Glomerular endothelial cell (primary cell): ENCODE measurements around a stretch of chr3.

DNA sequence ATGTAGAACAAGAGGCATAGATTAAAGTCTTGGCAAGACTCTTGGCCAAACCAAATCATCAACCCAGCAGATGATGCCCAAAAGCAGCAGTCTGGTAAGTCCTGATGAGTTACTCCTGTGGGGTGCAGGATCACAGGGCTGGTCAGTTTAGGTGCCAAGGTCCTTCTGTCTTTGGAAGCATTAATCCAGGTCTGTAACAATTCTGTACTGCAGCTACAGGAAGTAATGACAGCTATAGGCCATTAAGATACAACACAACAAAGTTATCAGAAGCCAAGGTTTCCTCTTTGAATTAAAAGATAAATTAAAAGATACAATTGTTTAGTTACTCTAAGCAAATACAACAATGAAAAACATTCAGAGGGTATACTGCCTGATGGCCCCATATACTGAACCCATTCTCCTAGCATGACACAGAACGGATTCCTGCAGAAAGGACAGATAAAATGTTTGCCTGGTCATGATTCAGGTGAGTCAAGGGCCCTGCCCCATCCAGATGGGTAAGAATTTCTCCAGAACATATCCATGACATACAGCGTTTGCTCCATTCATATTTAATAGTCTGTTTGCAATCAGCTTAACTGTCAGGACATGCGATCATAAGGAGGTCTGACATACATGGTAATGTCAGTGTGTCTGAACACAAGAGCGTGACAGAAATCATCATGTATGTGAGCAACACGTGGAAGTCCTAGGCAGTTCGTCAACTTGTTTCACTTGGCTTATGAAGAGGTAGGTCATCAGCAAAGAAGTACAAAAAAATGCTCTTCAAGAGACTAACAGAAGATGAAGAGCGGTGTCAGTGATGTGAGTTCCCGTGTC, 8.7 kb downstream of the TMEM41A start:
- RAMPAGE, long total RNA, result no peak

DNA sequence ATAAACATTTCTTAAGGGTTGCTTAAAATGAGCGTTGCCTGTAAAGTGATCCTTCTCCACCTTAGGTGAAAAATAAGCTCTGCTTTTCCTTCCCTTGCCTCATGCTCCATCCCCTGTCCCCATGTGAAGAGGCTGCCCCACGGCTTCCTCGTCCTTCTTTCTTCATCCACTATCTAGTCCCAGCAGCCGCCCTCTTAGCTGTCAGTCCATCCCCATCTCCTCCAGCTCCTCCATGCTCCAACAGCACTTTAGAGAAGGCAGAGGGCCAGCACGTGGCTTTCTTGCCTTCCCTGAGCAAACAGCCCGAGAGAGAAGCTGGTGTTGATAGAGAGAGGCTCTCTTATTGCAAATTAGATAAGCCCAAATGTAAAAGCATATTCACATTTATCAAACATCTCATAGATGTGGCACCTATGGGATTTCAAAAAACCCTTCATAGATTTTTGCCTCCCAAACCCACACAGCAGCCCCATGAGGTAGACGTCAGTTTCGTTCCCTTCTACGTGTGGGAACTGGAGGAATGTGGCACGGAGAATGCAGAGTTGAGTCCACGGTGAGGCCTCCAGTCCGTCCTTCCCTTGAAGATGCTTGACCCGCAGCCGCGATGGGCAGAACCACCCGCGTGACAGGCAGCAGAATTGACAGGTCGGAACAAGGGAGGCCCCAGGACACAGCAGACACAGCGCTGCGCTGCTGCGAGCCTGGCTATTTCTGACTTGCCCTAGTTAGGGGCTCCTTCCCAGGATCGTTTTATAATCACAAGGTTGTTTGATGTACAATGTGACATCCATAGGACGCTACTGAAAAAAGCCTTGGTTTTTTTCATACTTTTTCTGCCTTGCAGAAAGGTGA, 9.3 kb upstream of the TMEM41A start:
- RAMPAGE, long total RNA, result no peak

DNA sequence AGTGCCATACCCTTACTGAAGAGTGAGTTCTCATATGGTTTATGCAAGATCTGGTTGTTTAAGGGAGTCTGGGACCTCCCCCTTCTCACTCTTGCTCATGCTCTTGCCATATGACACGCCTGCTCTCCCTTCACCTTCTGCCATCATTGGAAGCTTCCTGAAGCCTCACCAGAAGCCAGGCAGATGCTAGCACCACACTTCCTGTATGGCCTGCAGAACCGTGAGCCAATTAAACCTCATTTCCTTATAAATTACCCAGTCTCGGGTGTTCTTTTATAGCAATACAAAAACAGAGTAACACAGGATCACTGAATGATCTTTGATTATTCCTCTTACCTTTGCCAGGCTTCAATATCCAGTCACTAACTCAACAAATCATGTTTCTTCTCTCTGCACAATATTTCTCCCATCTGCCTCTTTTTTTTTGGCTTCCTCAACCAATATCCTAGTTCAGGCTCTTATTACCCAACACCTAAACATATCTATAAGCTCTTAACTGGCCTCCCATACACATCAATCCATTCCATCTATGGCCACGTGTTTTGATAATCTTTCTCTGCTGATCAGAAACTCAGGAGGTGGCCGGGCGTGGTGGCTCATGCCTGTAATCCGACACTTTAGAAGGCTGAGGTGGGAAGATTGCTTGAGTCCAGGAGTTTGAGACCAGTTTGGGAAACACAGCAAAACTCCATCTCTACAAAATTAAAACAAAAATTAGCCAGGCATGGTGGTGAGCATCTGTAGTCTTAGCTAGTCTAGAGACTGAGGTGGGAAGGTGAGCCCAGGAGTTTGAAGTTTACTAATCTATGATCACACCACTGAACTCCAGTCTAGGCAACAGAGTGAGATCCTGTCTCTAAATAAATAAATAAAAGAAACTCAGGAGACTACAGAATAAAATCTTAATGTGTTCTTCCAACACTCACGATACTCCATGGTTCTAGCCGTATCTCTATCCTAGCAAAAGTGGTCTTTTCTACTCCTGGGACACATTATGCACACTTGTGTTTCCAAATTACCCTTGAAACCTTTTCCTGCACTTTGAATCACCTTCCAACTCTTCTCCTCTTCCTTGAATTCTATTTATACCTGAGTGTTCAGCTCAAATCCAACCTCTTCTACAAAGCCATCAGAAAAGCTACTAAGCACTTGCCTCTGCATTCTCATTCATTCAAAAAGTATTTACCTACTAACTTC, 68.3 kb downstream of the IGF2BP2 start:
- RAMPAGE, long total RNA, result no peak

DNA sequence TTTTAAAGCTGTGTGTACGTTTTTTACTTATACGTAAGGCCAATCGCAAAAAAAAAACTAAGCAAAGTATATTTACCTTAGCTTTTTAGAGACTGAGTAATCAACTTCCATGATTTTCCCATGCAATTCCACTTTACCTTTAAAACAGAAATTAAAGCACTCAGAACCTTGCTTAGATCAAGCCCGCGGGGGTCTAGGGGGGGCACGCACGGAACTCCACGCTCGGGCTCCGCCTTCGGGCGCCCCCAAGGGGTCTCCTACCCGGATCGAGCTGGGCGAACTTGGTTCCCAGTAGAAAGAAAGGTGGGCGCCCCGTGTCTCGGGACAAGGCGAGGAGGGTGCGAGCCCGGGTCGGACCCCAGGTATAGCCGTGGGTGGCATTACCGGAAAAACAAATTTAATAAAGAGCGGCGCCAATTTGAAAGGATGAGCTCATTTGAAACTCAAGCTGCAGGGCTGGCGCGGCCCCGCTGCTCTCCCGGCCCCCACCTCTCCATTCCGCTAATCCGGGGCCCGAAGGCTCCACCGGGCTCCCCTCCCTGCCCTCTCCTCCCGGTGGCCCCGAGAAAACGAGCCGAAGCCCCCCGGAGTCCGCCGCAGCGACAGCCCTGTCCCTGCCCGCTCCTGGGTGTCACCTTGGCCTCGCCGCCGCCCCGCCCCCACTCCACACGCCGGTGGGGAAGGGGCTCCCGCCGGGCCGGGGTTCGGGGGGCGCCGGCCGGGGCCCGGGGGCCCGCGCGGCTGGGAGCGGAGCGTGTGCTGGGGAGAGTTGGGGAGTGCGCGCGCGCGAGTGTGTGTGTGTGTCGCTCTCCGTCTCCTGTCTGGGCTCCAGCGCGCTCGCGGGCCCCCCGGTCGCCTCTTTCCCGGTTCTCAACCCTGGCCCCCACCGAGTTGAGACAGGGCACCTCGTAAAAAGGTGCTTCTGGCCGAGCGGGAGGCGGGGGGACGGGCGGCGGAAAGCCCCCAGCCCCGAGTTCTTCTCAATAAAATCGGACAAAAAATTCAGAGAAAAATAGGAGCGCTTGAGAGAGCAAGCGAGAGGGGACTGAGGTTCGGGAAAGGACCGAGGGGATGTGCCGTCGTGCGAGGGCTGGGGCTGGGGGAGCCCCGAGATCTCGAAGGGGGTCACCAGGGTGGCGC, 1.4 kb downstream of the IGF2BP2 start:
- RAMPAGE, long total RNA, result no peak

DNA sequence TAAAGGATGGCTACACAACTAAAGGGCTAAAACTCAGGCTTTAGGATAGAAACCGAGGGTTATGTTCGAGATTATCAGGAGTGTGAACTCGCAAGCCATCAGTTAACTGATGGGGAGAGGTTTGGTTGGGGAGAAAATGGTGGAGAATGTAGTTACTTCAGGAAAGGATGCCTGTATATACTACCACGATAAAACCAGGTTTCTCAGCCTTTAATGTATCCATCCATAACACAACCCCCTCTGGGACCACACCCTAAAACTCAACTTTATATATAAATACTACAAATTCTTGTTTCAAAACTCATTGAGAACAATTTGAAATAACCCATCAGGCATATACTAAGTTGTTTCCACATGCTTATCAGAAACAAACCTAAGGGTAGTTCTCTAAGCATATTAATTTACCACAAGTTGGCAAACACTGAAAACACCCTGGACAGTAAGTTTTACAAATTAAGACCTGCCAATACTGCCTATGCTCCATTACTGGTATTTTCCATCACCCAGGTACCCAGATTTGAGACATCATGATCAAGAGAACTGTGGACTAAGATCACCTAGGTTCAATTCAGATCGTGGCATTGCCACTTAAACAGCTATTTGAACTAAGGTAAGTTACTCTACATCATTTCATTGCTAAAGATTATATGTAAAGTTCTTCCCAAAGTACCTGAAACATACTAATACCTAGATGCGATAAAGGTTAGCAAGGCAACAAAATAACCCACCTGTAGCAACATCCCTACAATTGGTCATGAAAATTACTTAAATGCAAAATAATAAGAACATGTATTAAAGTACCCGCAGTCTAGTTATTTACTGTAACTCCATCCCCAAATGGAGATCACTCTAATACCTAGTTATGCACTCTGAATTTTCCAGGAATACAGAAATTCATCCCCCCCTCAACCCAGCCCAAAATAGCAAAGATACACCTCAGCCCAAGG, 21.8 kb downstream of the TRA2B start:
- RAMPAGE, long total RNA, result no peak

DNA sequence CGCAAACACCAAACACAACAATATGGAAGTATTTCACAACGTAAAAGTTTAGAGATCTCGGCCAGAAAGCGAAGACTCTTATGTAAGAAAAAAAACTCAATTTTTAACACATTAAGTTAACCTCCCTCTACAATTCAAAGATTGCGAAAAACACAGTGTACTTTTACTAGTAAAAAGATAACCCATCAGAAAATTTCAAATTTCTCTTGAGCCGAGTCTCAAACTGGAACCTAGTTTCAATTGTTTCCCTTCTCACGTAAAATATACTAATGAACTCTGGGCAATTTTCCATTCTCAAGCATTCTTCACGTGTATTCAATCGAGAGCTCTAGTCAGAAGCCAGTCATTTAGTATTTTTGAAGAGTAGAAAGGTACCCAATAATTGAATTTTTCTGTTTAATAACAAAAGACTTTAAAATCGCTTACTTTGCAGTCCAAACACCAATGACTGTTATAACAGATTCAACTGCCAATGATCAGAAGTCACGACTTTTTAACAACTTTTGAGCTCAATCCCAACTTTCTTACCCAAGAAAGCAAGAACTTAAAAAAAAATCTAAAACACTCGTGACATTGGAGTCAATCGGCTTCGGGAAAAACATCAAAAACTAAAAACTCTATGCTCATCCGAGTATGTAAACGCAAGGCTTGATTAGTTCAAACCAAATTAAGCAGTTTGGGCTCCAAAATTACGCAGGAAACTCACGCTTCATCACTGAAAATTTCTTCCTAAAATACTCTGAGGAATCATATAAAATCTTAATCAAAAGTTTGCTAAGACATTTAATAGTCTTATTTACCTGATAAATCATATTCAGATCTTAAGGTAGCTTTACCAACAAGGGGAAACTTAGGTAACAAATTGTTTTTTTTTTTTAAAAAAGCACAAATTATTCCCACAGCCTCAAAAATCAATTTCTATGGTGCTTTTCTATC, 1.7 kb downstream of the TRA2B start:
- RAMPAGE, long total RNA, result no peak

- RAMPAGE, long total RNA, result no peak
These were observed 61.1 kb downstream of the ETV5 start for GRCh38 chr3:186047647-186048357.

- RAMPAGE, long total RNA, result no peak
These were observed 101.3 kb upstream of the ETV5 start for GRCh38 chr3:186210031-186210830.

DNA sequence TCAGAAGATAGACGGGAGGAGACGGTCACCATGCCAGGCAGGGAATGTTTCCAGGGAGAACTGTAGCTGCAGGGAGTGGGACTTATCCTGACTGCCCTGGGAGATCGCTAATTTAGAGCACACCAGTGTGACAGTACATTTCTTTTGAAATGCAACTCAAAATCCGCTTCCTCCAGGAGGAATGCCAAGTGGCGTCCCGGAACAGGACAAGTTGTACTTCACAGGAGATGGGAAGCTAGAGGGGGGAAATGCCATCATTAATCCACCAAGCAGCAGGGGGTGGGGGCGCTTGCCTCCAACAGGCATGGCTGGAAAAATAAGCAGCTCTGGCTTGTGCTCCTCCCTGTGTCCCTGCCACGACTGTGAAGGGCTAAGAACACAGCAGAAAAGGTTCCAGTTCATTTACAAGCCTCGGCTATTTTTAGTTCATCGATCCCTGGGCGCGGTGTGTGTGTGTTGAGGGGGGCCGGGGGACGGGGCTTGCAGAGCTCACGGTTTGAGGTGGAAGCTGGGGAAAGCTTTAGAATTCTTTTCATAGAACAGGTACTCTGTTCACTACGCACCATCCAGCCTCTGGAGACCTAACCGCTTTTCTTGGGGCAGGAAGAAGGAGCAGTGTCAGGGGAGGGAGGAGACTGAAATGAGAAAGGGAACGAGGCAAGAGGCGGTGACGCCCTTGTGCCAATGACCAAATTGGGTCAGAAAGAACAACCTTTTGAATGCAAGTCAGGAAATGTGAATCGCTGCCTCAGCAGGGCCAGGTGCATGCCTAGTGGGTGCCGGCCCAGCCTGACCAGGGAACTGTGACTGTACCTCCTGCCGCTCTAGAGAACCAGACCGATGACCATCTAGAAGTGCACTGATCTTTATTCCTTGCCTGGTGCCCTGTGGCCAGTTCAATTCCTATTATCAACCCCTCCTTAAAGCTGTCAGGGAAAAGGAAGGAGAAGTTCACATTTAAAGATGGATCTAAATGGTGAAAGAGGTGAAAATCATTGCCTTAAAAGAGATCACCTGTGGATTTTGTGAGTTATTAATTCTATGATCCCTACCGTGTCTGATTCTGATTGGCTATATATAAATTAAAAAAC, 51.9 kb upstream of the DGKG start:
- RAMPAGE, long total RNA, result no peak

GRCh38 chr3:186427490-186428076, 65.5 kb upstream of the DGKG start:
- RAMPAGE, long total RNA, result no peak

DNA sequence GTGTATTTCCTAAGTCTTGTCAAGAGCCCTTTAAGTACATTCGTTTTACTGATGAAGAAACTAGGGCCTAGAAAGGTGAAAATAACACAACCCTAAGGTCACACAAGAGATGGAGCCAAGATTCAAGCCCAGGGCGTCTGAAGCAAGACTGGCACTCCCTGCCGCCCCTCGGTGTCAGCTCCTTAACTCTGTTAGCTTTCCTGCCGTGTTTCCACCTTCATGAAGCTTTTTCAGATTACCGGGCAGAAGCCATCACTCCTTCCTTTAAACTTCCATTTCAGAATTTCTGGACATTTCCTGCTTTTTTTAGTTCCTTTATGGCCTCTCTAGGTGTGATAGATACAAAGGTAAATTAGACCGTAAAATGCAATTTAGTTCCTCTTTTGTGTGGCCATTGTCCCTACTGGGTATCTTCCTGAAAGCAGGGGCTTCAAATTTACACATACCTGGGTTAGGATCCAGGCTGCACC, 595 bp upstream of the TBCCD1 start:
- RAMPAGE, long total RNA, result no peak

GRCh38 chr3:186633973-186634412, 6.2 kb upstream of the FETUB start:
- RAMPAGE, long total RNA, result no peak

DNA sequence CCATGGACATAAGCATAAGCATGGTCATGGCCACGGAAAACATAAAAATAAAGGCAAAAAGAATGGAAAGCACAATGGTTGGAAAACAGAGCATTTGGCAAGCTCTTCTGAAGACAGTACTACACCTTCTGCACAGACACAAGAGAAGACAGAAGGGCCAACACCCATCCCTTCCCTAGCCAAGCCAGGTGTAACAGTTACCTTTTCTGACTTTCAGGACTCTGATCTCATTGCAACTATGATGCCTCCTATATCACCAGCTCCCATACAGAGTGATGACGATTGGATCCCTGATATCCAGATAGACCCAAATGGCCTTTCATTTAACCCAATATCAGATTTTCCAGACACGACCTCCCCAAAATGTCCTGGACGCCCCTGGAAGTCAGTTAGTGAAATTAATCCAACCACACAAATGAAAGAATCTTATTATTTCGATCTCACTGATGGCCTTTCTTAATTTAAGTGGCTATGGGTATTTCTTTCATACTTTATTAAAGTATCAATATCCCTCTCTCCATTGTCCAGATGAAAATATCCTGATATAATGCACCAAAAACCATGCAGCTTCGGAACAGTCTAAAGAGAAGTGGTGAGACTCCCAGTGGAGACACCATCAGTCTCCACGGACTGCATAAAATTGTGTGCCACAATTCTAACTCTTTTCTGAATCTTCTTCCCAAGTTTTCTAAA, 24.9 kb downstream of the KNG1 start:
- RAMPAGE, long total RNA, result no peak

DNA sequence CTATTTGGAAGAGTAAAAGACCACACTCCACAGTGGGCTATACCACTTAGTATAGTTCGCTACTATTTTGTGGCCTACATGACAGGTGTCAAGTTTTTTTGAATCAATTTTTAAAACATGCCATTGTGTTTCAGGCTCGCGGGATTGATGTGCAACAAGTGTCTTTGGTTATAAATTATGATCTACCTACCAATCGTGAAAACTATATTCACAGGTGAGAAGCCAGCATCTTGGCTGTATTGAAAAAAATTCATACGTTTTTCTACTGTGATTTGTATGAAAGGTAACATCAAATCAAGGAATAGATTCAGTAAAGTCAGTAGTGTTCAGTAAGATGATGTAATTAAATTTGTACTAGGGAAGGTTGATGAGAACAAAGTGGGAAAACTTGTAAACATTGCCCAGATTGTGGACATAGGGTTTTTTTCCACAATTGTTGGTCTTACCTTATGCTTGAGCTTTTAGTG, 4.3 kb downstream of the EIF4A2 start:
- RAMPAGE, long total RNA, result no peak

DNA sequence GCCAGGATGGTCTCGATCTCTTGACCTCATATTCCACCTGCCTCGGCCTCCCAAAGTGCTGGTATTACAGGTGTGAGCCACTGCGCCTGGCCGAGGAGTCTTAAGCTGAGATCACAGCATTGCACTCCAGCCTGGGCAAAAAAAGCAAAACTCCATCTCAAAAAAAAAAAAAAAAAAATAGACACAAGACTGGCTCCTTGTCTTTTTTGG, 1.7 kb downstream of the ADIPOQ start:
- RAMPAGE, long total RNA, result no peak

- RAMPAGE, long total RNA, result no peak
These were observed 16.2 kb downstream of the ST6GAL1 start for GRCh38 chr3:186946468-186947045.

DNA sequence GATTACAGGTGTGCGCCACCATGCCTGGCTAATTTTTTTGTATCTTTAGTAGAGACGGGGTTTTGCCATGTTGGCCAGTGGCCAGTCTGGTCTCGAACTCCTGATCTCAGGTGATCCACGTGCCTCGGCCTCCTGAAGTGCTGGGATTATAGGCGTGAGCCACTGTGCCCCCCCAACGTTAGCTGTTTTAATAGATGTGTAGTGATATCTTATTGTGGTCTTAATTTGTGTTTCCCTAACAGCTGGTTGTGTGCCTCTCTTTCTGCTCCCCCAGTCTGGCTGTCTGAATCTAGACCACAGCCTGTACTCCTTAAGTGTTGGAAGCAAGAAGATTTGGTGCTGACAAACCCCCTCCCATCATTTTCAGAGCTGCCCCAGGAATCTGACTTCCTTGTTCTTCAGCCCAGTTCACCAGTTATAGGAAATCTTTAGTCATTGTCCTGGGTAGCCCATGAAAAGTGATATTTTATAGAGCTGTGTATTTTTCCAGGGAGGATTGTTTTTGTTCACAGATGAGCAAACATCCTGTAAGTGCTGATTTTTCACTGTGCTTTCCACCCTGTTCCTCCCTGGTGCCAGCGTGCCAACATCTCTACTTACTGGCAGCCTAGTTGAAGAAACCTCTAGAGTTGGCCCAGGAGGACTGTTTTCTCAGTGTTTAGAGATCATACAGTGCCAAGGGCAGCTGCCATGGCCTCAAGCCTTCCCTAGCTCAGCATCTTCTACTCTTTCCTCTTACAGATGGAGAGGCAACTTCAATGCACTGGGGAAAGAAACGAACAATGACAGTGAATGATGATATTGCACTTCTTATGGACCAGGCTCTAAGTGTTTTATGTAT, 41.1 kb downstream of the ST6GAL1 start:
- RAMPAGE, long total RNA, result no peak

- RAMPAGE, long total RNA, result no peak
These were observed 67.0 kb downstream of the ST6GAL1 start for GRCh38 chr3:186997085-186998045.

GRCh38 chr3:187015787-187016443, 85.6 kb downstream of the ST6GAL1 start:
- RAMPAGE, long total RNA, result no peak

GRCh38 chr3:187041241-187041420, 98.2 kb downstream of the RPL39L start:
- RAMPAGE, long total RNA, result no peak